ENCODE measurements around a stretch of chr22.

DNA sequence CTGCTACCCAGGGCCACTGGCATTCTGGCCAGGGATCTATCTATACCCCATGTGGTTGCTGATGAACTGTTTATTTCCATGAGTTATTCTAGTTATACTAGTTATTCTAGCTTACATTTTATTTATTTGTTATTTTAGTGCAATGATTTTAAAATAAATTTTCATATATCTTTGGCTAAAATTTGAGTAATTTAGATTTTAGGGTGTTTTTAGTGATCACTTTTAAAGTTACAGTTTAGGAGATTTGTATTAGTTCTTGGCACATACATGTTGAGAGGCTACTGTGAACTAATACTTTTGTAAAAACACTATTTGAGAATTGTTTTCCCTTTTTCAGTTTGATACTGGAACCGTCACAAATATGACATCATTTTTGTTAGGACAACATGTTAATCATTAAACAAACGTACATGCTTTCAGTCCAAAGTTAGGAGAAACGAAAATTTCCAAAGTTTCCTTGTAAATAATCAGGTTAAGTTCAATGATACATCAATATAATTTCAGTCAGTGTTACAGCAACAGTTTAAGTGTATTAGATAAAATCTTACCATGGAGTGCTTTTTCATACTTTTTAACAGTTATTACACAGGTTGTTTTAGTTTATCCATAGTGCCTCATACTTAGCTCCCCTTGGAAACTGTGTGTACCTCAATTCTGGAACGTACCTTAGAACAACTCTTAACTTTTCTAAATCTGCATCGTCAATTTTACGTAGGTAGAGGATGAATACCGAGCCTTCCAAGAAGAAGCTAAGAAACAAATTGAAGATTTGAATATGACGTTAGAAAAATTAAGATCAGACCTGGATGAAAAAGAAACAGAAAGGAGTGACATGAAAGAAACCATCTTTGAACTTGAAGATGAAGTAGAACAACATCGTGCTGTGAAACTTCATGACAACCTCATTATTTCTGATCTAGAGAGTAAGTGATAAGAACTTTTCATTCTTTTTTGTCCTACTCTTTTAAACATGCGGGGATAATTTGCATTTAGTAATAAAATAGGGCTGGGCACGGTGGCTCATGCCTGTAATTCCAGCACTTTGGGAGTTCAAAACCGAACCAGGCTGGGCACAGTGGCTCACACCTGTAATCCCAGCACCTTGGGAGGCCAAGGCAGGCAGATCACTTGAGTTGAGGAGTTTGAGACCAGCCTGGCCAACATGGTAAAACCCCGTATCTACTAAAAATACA is 53.3 kb downstream of the SPECC1L start:
- PRO-cap, result no peak
- RAMPAGE, long total RNA, 4 experiments, result no peak in any of the 4 experiments

GRCh38 chr22:24435553-24436132 is 8.2 kb downstream of the ADORA2A start:
- PRO-cap, result no peak
- RAMPAGE, long total RNA, 4 experiments, result no peak in any of the 4 experiments

DNA sequence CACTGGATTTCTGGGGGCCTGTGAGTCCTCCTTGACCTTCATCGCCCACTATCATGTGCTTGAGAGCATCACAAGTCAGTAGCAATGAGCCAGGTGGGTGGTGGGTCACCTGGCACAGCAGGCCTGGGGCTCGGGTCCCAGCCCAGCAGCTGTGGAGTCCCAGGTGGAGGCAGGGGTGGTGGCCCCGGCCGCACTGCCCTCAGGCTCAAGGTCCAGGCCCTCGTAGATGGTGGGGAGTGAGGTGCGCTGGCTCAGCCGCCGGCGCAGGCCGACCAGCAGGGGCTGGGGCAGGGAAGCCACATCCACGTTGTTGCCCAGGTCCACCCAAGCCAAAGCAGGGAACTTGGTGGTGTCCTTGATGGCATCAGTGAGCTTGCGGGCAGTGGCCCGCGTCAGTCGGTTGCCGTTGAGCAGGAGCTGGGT is 7.1 kb downstream of the LRRC75B start:
- PRO-cap, result no peak
- RAMPAGE, long total RNA, 4 experiments, result no peak in any of the 4 experiments

DNA sequence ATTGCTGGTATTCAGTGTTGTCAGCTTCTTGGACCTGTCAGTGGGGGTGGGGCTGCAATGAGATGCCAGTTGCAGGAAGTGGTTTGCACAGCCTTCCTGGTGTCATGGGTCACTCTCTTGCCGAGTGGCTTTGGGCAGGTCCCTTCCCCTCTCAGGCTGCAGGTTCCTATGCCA is 1.8 kb upstream of the GGT1 start:
- PRO-cap, result no peak
- RAMPAGE, long total RNA, 4 experiments, result no peak in any of the 4 experiments

DNA sequence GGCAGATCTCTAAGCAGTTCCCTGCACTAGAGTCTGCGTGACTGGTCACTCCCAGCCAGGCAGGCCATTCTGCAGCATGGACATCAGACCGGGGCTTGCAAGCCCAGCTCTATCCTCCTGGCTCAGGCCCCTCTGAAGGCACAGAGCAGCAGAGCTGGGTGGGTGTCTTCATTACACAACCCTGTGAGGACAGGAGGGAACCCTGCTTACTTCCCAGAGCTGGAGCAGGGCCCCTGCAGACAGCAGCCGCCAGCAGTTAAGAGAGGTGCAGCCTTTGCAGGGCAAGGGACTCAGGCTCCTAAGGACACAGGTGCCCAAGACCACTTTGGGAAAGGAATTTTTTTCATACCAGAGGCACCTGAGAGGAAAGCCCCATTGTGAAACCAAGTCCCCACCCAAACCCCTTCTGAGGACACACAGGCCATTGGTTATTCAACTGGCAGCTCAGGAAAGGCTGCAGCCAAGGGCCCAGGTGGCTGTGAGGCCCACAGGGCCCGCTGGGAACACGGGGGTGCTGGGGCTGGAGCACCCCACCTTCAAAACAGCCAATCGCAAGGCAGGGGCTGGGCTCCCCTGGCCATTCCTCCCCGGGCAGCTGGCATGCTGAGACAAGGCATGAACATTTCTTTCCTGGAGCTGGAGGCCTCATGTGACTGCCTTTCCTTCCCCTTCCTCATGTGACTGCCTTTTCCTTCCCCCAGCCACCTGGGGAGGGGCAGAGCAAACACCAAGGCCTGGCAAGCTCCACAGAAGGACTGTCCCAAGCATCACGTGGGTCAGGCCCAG is 77.0 kb downstream of the PIWIL3 start:
- PRO-cap, result no peak
- RAMPAGE, long total RNA, 4 experiments, result no peak in any of the 4 experiments

GRCh38 chr22:24819748-24820702 is 14.0 kb downstream of the SGSM1 start:
- PRO-cap, result no peak
- RAMPAGE, long total RNA, 4 experiments, result no peak in any of the 4 experiments

- PRO-cap, result no peak
- RAMPAGE, long total RNA, 4 experiments, result no peak in any of the 4 experiments
These were observed 102.4 kb downstream of the KIAA1671 start for GRCh38 chr22:25054657-25055646.

- PRO-cap, result no peak
- RAMPAGE, long total RNA, 4 experiments, result no peak in any of the 4 experiments
These were observed 84.7 kb upstream of the CRYBB3 start for GRCh38 chr22:25114827-25115574.

DNA sequence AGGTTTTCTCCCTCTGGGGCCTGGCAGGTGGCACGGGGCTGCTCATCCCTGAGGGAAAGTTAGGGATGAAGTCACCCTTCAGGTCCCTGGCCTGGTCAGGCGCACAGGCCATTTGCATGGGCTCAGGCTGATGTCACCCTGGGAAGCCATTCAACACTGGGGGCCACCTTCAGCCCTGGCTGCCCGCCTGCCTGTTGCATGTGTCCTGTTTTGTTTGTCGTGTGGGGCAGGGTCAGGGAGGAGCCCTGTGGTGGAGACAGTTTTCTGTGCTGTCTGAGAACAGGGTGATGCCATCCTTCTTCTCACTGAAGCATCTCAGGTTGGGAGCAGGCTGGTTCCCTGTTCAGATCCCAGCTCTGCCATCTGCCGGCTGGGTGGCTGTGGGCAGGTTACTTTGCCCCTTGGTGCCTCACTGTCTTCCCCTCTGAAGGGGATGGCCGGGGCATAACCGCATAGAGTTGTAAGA is 68.2 kb upstream of the CRYBB3 start:
- PRO-cap, result no peak
- RAMPAGE, long total RNA, 4 experiments, result no peak in any of the 4 experiments

DNA sequence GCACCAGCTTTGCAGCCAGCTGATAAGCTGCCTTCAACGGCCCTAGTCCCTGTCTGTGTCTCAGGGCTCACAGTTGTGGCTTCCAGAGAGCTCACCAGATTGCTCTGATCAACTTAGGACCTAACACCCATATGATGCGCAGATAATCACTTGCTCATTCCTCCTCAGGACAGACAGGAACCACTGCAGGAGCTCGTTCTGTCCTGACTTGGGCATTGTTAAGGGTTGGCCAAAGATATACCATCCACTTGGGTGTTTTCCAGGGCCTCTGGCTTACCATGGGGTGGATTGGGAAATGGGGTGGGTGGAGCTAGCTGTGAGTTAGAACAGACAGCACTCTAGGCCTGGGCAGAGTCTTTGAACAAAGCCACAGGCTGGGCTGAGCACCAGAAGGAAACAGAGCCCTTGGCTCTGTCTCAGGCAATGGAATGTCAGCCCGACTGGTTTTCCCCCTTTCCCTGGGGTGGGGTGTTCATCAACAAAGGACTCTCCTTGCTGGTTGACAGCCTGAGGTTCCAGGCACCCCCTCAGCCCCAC is 45.4 kb upstream of the CRYBB3 start:
- PRO-cap, result no peak
- RAMPAGE, long total RNA, 4 experiments, result no peak in any of the 4 experiments

DNA sequence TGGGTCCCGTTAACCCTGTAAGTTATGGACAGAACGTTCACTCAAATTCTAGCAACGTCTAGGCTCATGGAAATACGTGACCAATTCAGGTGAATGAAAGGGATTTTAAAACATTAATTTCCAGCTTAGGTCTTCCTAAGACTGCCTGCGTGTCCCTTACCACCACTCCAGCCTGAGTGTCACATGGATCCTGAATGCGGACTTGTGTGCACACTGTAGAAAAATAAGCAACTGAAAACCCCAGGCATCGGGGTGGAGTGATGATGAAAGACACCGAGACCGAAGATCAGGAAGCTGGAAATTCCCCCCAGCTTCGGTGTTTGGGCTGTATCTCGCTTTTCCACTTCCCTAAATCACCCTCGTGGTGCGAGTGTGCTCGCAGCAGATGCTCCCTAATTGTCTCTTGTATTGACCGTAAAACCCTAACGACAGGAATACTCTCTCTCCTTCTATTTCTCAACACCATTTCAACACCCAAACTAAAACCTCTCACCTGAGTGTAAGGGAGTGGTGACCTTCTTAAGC is 816 bp upstream of the GRK3 start:
- PRO-cap, result no peak
- RAMPAGE, long total RNA, 4 experiments, result no peak in any of the 4 experiments

DNA sequence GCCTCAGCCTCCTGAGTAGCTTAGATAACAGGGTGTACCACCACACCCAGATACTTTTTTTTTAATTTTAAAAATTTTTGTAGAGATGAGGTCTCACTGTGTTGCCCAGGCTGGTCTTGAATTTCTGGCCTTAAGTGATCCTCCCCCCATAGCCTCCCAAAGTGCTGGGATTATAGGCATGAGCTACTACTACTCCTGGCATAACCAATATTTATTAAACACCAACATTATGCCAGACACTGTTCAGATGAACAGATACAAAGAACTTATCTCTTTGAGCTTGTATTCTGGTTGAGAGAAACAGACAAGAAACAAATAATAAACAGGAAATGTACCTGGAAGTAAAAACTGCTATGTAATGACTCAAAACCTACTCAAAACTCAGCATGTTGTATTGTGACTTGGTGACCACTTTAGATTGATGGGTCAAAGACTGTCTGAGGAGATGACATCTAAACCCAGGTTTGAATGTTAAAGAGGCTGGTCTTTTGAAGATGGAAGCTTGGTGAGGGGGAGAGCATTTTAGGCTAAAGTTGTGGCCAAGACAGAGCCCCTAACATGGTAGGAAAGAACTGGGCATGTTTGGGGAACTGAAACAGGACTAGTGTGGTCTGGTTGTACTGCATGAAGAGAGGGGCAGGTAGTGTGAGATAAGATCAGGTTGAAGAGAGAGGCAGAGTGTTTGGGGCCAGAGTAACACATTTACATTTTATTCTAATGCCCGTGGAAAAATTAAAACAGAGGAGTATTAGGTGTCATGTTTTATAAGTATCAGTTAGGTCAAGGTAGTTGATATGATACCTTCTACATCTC is 85.4 kb upstream of the MYO18B start:
- PRO-cap, result no peak
- RAMPAGE, long total RNA, 4 experiments, result no peak in any of the 4 experiments

DNA sequence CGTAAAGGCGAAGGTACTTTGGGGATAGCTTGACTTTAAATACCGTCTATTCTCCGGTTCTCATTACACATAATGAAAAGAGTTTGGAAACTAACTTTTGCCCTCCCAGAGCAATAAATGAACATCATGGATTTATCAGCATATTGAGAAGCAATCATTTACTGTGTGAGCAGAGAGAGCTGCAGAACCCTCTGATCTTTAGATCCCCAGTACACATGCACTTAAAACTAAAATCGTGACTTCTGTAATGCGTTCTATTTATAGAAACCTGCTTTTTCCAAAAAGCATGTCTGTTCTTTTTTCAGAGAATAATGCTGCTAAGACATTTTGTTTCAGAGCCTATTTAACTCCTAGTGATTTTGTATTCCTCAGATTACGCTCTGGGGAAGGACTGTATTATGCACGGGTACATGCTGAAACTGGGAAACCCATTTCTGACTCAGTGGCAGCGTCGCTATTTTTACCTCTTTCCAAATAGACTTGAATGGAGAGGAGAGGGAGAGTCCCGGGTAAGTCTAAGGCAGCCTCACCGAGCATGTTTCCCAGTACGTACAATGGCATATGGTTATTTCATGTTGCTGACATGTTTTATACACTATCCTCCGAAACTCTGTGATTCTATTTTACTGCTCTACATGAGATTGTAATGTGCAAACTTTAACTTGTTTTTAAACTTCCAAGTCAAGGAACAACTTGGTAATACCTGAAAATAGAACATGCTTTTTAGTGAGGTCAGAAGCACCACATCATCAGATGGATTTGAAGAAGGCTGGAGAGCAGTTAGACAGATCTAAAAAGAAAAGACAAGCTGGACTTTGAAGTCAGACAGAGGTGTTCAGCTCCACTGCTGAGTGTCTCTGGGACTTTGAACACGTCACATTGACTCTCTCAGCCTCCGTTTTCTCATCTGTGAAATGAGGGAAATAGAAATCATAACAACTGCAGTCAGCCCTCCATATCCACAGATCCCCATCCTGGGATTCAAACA is 23.8 kb upstream of the MYO18B start:
- PRO-cap, result unidirectional peak, plus-strand start at position 371 of the sequence; unidirectional peak, plus-strand start at position 752 of the sequence
- RAMPAGE, long total RNA, 4 experiments, result no peak in any of the 4 experiments

GRCh38 chr22:26479118-26479884 is 4.3 kb downstream of the HPS4 start:
- PRO-cap, result no peak
- RAMPAGE, long total RNA, 4 experiments, result no peak in any of the 4 experiments

GRCh38 chr22:26571891-26572429 is 18.0 kb downstream of the TPST2 start:
- PRO-cap, result no peak
- RAMPAGE, long total RNA, 4 experiments, result no peak in any of the 4 experiments

GRCh38 chr22:26588014-26588712 is 1.8 kb downstream of the TPST2 start:
- PRO-cap, result no peak
- RAMPAGE, long total RNA, 4 experiments, result no peak in any of the 4 experiments

GRCh38 chr22:26642601-26643542 is 21.1 kb downstream of the CRYBA4 start:
- PRO-cap, result no peak
- RAMPAGE, long total RNA, 4 experiments, result no peak in any of the 4 experiments

DNA sequence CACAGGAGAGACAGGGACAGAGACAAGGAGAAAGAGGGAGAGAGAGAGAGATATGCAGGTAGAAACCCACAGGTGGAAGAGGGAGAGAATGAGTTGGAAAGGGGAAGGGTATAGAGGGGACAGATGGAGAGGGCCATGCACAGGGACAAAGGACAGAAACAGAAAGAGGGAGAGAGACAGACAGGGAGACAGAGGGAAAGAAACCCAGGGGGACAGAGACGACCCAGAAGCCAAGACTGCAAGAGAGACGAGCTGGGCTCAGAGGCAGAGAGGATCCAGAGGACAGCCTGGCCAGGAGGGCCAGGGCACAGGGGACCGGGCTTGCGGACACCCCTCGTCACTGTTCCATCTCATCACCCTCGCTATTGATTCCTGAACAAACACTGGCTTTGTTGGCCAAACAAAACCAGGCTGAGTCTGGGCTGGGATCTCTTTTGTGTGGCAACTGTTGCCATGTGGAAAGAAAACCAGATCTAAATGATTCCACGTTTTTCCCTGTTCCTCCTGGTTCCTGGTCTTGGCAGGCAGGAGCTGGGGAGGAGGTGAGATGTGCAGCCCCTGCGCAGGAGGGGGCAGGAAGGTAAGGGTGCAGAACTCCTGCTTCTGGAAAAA is 339.4 kb downstream of the MN1 start:
- PRO-cap, result no peak
- RAMPAGE, long total RNA, 4 experiments, result no peak in any of the 4 experiments

DNA sequence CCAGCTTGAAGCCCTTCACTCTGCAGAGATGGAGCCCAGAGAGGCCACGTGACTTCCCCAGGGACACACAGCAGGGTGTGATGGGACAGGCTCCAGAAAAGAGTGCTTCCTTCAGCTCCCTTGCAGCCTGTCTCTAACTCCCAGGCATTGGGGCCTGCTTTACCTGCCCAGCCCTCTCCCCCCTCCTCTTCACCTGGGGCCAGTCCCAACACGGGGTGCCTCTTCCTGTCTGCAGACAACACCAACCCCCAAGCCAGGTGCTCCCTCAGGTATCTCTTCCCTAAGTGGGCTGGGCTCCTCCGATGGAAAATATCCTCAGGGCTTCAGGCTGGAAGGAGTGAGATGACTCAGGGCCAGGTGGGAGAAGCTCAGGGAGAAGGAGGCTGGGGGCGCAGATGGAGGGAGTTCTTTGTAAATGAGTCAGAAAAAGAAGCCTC is 326.7 kb downstream of the MN1 start:
- PRO-cap, result no peak
- RAMPAGE, long total RNA, 4 experiments, result no peak in any of the 4 experiments

DNA sequence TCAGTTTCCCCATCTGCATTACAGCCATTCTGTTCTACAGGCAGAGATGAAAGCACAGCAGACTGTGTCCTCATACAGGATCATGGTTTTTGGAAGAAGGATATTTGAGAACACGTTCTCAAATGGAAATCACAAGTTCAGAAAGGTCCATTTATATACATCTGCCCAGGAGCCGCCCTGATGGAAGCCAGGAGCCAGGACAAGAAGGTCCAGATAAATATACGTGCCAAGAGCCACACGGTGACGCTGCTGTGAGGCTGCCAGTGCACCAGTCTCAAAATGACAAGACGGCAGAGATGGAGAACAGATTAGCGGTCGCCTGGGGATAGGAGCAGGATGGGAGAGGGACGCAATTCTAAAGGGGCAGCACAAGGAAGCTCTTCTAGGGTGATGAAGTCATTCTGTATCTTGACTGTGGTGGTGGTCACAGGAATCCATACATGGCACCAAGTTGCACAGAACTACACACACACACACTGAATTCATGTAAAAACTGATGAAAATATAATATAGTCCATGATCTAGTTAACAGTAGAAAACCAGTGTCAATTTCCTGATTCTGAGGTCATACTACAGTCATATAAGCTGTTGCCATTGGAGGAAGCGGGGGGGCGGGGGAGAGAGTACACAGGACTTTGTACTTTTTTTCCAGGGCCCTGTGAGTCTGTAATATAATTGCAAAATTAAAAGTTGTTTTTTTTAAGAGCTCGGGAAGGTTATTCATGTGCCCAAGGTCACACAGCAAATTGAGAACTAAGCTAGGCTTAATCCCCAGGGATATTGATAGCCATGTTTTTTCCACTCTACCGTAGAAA is 312.6 kb downstream of the MN1 start:
- PRO-cap, result no peak
- RAMPAGE, long total RNA, 4 experiments, result no peak in any of the 4 experiments